Lower leg skin (tissue), 2 donors: ENCODE results near the gene VIP.

DNA sequence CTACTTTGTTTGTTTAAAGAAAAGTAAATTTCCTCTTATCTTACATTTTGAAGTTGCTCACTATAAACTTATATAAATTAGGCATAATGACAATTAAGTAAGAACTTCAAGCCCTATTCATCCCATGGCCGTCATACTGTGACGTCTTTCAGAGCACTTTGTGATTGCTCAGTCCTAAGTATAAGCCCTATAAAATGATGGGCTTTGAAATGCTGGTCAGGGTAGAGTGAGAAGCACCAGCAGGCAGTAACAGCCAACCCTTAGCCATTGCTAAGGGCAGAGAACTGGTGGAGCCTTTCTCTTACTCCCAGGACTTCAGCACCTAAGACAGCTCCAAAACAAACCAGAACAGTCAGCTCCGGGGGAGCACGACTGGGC is at the start of gene VIP:
Gene VIP, plus strand, starts transcription at position 219 of the 378 bp plus-strand sequence.
- PRO-cap: no peak
- RAMPAGE, long total RNA, 2 experiments: no peak in any of the 2 experiments

DNA sequence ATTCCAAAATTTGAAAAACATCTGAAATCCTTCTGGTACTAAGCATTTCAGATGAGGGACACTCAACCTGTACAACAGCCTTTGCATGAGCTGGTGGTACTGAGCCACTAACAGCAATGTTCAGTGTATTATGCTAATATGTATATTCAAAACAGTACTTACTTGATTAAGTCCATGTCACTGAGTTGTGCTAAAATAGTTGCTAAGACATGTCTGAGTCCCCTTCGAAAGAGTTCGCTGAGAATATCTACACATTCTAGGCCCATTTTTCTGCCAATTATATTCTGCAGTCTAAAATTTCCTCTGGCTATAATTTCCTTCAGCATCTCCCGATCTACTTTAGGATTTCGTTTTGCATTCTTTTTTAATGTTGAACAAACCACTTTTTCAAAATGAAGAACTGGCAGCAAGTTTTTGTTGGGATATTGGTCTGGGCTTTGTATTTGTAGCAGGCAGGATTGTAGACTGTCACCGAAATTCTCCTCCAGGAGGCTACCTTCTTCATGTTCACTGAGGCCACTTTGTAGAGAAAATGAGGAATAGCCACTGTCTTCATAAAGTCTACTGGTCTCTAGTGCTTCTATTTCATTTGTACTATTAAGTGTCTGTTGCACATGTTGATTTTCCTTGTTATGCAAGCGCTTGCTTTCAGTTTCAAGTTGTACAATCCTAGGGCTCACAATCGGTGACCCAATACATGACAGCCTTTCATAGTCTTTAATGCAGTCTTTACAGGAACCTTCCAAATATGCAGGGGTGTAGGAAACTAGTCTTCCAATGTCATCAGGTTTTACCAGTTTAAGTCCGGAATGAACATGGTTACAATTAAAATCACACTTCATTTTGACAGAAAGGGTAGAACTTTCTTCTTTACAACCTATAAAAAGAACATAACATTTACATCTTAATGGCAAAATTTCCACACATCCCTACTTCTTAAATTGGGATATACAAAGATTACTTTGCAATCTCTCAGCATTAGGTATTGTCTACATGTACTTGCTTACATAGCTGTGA is 7.8 kb downstream of the FBXO5 start:
- PRO-cap: no peak
- RAMPAGE, long total RNA, 2 experiments: start-site peak on the minus strand in 1 of 2 experiments, centred at position 517 of the sequence, 13 reads per replicate

DNA sequence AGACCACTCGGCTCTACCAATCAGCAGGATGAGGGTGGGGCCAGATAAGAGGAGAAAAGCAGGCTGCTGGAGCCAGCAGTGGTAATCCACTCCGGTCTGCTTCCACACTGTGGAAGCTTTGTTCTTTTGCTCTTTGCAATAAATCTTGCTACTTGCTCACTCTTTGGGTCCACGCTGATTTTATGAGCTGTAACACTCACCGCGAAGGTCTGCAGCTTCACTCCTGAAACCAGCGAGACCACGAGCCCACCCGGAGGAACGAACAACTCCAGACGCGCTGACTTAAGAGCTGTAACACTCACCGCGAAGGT is 3.2 kb upstream of the RGS17 start:
- PRO-cap: no peak
- RAMPAGE, long total RNA, 2 experiments: no peak in any of the 2 experiments

- PRO-cap: no peak
- RAMPAGE, long total RNA, 2 experiments: no peak in any of the 2 experiments
These were observed 47.0 kb upstream of the IPCEF1 start for GRCh38 chr6:154403503-154404192.

GRCh38 chr6:154566943-154567528 is 56.6 kb upstream of the CNKSR3 start:
- PRO-cap: no peak
- RAMPAGE, long total RNA, 2 experiments: no peak in any of the 2 experiments

DNA sequence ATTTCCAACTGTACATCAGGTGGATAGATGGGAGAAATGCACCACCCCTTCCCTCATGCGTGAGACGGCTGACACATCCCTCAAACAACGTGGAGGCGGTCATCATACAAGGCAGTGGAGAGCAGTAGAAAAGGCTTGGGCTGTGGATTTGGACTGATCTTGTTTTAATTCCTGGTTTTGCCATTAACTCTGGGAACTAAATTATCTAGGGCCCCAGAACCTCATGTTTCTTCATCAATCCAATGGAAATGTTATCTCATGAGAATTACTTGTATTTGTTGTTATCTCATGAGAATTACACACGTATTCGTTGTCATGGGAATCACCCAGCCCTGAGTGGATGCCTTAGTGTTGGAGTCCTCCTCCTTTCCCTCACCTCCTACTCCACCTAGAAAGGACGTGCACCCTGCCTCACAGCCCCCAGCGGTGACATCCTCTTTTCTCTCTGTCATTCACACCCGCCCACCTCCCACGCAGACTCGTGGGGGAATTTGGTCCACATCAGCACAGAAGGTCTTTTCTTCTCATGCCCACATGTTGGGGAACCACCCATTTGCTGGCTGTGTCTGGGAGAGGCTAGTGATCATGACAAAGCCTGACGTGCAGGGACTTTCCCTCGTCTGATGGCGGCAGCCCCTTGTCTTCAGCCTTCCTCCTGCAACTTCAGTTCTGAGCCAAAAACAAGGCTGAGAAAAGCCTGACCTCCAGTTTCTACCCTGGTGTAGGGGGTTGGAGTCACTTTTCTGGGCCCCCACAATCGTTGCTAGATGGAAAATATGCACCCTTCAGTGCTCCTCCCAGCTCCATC is 95.9 kb upstream of the CNKSR3 start:
- PRO-cap: no peak
- RAMPAGE, long total RNA, 2 experiments: no peak in any of the 2 experiments

DNA sequence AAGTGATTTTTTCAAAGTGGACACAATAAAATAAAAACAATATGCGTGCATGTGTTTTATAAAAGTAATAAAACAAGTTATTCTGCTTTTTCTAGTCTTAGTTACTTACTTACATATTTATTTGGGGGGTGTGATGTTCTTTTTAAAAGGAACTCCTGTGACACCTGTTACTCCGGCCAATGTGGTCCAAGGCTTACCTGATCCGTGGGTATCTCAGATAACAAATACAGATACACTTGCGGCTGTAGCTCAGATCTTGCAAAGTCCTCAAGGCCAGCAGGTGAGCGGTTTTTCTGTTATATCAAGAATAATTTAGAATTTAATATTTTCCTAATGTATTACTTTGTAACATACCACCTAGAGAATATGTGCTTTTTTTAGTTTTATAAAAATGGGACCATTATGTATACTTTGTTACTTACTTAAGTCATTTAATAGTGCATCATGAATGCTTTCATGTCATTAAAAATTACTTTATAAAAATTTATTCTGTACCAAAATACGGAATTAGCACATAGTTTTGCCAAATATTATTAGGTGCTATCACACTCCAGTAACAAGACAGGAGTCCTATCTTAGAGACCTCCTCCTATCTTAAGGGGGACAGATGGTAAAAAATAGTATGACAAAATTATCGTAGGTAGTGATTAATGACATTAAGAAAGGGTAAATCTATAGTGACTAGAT is 61.8 kb downstream of the SCAF8 start:
- PRO-cap: no peak
- RAMPAGE, long total RNA, 2 experiments: no peak in any of the 2 experiments

- PRO-cap: no peak
- RAMPAGE, long total RNA, 2 experiments: no peak in any of the 2 experiments
These were observed 72.1 kb downstream of the SCAF8 start for GRCh38 chr6:154805176-154805890.

GRCh38 chr6:154832701-154833902 is 99.9 kb downstream of the SCAF8 start:
- PRO-cap: no peak
- RAMPAGE, long total RNA, 2 experiments: no peak in any of the 2 experiments

DNA sequence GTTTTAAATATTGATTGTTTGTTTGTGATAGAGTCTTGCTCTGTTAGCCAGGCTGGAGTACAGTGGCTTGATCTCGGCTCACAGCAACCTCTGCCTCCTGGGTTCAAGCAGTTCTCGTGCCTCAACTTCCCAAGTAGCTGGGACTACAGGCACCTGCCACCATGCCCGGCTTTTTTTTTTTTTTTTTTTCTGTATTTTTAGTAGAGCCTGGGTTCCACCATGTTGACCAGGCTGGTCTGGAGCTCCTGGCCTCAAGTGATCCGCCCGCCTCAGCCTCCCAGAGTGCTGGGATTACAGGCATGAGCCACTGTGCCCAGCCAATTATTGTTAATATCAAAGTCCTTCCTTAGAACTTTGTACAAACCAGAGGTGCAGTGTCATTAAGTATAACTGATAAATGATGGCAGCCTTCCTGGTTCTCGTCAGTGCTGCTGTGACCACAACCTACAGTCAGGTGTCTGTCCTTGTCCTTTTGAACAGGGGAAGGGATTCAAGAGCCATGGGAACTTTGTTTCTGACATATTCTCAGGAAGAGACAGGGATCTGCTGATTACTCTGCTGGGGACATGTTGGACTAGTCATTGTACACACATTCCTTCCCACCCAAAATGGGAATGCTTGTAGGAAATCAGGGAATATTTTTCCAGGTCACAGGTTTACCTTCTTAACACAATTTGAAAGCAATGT is 103.3 kb upstream of the TIAM2 start:
- PRO-cap: no peak
- RAMPAGE, long total RNA, 2 experiments: no peak in any of the 2 experiments

DNA sequence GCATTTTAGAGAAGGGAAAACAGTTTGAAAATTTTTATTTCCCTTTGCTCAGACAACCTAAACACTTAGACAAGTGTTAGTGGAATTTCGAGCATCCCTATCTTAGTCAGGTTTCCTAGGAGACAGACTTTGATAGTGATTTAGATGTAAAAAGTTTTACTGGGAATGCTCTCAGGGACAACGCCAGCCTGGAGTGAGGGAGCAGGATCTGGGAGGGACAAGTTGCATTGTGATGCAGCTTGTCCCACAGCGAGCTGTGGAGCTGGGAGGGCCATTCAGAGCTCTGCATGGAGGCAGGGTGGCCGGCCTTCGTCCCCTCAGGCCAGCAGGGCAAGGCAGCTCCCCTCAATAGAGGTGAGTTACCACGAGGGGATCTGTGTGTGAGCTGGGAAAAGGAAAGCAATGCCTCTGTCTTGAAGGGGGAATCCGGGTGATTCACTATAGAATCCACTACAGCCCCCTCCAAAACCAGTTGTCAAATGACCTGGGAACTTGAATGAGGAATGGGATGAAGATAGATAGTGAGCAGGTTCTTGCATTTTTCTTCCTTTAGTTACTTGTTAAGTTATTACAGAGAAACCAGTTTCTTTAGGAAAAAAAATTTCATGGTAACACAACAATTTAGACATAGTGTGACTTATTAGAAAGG is 114.8 kb upstream of the CLDN20 start:
- PRO-cap: no peak
- RAMPAGE, long total RNA, 2 experiments: no peak in any of the 2 experiments

DNA sequence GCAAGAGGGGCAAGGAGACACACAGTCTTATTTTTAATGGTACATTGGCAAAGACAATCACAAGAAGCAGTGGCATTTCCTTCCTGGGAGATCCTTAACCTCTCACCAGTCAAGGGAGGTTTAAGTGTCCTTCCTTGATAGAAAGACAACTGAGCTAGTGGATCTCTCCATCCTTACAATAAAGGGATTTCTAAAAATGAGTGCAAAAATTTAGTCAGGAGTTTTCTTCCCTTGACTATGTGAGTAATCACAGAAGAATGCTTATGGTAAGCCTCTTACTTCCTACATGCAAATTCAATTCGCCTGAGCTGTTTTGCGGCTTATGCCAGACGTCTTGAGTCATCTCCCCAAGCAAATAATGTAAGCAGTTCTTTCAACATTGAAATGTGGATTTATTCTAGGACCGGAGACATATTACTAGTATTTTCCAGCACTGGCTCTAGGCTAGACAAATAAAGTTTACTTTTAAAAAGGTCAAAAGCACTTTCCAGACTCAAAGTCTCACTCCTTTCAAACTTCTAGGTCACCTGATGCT is 37.9 kb upstream of the NOX3 start:
- PRO-cap: bidirectional peak, plus-strand start at position 389 of the sequence, minus-strand start at position 180 of the sequence
- RAMPAGE, long total RNA, 2 experiments: no peak in any of the 2 experiments

DNA sequence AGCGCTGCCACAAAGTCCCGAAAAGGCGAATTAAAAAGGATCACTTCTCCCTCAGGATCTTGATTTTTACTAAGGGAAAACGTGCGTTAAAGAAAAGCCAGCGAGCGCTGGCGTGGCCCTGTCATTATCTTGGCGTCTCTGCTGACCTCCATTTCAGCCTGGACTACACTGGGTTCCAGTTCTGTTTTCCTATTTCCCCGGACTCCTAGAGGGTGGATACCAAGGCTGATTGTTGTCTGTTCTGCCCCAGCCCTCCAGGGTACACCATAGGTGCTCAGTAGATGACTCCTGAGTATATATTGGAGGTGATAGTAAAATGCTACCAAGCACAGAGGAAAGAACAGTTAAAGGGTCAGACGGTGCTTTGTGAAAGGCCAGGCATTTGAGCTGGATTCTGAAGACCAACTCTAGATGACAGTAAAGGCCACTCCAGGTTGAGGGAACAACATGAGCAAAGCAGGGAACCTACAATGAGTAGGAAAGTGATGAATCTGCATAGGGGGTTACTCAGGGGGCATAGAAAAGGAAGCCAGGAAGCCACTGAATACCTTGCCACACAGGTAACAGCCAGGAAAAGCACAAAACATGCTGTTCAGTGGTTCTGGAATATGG is 89.1 kb upstream of the ARID1B start:
- PRO-cap: no peak
- RAMPAGE, long total RNA, 2 experiments: no peak in any of the 2 experiments

DNA sequence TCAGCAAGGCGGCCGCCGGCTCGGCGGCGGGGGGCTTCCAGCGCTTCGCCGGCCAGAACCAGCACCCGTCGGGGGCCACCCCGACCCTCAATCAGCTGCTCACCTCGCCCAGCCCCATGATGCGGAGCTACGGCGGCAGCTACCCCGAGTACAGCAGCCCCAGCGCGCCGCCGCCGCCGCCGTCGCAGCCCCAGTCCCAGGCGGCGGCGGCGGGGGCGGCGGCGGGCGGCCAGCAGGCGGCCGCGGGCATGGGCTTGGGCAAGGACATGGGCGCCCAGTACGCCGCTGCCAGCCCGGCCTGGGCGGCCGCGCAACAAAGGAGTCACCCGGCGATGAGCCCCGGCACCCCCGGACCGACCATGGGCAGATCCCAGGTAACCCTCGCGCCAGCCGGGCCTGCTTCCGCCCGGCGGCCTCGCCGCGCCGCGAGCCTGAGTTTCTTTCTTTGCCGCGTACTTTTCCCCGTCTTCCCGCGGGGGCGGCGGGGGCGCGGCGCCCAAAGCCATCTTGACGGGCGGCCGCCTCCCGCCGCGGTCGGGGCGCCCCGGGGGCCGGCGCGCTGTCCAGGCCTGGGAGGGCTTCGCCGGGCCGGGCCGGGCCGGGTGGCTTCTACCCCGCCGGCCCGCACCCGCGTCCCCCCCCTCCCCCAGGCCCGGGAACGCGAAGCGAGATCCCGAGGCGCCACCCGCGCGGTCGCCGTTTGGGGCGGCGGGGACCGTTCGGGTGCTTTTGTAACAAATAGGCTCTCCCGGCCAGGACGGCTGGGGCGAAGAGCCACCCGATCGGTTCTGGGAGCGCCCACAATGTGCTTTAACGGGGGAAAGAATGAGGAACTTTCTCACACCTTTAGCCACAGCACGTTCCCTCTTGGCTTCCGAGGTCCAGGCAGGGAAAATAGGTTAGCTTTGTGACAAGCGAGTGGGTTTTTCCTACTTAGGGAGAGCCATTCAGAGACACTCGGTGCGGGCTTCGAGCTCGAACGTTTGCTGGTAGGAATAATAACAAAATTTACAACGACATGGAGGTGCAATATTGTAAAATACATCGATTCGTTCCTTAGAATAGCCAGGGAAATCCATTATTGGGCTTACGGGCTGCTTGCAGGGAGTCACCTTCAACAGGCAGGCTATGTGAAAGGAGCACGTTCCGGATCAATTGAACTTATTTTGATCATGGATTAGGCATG is 2.3 kb downstream of the ARID1B start:
- PRO-cap: bidirectional peak, plus-strand start at position 668 of the sequence, minus-strand start at position 632 of the sequence
- RAMPAGE, long total RNA, 2 experiments: no peak in any of the 2 experiments

DNA sequence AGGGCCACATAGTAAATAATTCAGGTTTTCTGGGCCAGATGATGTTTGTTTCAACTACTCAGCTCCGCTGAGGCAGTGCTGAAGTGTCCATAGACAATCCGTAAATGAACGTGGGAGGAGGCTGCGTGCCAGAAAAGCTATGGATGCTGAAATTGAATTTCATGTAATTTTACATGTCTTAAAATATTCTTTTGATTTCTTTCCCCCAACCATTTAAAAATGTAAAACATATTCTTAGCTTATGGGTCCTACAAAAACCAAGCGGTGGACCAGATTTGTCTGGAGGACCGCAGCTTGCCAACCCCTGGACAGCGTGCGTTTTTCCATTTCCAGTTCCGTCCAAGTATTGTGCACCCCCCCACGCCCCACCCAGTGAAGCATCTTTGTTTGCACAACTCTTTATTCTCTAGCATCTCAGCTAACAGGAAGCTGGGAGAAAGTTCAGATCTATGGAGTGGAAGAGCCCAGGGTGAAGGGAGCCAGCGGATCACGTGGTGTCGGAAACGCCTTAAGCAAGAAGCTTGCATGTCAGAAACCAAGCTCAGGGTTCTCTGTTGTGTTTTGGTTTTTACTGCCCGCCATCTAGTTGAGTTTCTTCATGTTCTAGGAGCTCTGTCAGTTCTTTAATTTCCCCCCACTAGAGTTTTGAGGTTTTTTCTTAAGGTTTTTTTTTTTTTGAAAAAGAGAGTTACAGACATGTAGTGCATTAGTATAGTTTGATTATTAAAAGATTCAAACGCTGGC is 29.8 kb downstream of the ARID1B start:
- PRO-cap: no peak
- RAMPAGE, long total RNA, 2 experiments: no peak in any of the 2 experiments

- PRO-cap: no peak
- RAMPAGE, long total RNA, 2 experiments: no peak in any of the 2 experiments
These were observed 62.5 kb downstream of the ARID1B start for GRCh38 chr6:156839551-156840148.

GRCh38 chr6:157213165-157213681 is 110.1 kb downstream of the TMEM242 start:
- PRO-cap: no peak
- RAMPAGE, long total RNA, 2 experiments: no peak in any of the 2 experiments

- PRO-cap: bidirectional peak, plus-strand start at chr6:157235712, minus-strand start at chr6:157235773; bidirectional peak, plus-strand start at chr6:157236005, minus-strand start at chr6:157235948
- RAMPAGE, long total RNA, 2 experiments: no peak in any of the 2 experiments
These were observed 87.5 kb downstream of the TMEM242 start for GRCh38 chr6:157235401-157236637.

DNA sequence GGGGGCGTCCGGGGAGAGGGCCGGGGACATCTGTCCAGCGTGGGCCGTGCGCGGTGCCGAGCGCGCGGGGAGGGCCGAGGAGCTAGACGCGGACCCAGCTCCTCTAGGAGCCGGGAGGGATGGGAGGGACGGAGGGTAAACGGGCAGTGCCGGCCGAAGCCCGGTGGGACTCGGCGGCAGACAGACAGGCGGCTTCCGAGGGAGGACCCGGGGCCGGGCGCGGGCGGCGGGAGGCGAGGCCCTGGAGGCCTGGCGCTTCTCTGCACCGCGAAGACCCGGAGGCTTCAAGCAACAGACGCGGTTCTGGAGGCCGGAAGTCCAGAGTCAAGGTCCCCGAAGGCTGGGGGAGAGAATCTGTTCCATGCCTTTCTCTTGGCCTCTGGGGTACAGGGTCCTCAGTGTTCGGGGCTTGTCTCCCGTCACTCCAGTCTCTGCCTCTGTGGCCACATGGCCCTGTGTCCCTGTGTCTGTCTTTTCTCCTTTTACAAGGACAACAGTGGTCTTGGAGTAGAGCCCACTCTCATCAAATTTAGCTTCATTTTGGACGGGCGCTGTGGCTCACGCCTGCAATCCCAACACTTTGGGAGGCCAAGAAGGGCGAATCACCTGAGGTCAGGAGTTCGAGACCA is 48.2 kb downstream of the TMEM242 start:
- PRO-cap: no peak
- RAMPAGE, long total RNA, 2 experiments: no peak in any of the 2 experiments

GRCh38 chr6:157312011-157312751 is 11.1 kb downstream of the TMEM242 start:
- PRO-cap: no peak
- RAMPAGE, long total RNA, 2 experiments: no peak in any of the 2 experiments